GM12891 (cell line): ENCODE measurements around a stretch of chr9.

DNA sequence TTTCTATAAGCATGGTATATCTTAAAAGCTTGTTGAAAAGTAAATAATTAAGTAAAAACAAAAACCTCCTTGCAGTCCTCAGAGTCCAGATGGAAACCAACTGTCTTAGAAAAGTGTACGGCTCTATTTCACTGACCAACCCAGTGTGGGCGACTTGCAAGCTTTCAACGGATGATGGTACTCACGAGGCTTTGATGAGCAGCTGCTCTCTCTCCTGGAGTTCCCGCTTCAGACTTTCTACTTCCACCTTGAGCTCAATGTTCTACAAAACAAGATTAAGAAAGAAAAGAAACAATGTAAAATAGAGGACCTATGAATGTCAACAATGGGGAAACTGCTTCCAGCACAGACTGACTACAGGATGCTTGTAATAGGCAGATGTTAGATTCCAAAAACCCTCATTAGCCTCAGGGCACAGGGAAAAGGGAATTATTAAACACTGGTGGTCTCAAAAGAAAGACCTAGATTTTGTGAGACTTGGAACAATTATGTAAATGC lies 34.4 kb downstream of the CDK5RAP2 start:
- RRBS, result no CpG with 5 or more reads among the region's 5 CpGs

GRCh38 chr9:120563073-120563612 lies 16.8 kb downstream of the CDK5RAP2 start:
- RRBS, result no CpG with 5 or more reads among the region's 7 CpGs

DNA sequence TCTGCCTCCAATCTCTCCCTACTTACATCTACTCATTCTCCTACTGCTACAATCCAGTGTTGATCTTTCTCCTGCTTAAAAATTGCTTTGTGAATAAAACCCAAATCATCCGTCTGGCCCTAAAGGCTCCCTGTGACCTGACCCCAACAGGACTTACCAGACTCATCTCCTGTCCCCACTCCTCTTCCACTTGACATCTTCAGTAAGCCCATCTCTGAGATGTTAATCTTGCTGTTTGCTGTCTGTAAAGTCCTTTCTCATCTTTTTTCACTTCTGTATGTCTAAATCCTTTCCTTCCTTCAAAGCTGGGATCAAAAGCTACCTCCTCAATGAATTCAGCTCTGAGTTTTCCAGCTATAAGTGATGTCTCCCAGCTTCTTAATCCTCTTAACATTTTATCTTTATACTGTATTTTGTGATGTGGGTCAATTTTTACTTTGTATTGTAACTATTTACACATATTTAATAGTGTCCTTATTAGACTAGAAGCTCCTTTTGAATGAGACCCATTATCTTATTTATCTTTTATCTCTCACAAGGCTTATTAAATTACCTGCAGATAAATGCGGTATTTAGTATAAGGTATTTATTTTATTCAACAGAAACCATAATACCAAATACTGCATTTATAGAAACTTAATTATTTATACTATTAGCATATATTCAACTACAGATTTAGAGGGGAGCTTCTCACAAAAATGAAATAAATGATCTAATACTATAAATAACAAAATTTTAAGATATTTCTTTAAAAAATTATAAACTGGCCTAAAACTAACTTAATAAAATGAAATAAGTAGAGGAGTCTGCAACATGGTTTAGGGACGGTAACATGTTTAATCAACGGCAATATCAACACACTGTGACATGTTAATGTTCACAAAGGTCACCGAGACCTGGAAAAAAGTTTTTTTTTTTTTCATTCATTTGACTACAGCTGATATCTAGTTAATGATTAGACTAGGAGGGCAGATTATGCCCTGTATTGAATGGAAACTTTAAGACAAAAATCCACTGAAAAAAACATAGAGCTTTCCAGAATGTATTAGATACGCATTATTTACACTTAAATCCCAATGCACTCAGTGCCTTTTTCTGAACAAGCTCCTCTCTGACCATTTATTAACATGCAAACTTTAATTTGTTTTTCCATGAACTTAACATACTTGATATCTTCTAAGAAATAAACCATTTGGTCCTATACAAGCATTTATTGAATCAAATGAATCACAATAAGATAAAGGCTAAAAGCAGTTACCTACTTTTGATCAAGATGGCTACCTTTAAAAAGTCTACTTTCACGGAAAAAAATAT lies 66.7 kb upstream of the CDK5RAP2 start:
- RRBS, result no CpG with 5 or more reads among the region's 7 CpGs

DNA sequence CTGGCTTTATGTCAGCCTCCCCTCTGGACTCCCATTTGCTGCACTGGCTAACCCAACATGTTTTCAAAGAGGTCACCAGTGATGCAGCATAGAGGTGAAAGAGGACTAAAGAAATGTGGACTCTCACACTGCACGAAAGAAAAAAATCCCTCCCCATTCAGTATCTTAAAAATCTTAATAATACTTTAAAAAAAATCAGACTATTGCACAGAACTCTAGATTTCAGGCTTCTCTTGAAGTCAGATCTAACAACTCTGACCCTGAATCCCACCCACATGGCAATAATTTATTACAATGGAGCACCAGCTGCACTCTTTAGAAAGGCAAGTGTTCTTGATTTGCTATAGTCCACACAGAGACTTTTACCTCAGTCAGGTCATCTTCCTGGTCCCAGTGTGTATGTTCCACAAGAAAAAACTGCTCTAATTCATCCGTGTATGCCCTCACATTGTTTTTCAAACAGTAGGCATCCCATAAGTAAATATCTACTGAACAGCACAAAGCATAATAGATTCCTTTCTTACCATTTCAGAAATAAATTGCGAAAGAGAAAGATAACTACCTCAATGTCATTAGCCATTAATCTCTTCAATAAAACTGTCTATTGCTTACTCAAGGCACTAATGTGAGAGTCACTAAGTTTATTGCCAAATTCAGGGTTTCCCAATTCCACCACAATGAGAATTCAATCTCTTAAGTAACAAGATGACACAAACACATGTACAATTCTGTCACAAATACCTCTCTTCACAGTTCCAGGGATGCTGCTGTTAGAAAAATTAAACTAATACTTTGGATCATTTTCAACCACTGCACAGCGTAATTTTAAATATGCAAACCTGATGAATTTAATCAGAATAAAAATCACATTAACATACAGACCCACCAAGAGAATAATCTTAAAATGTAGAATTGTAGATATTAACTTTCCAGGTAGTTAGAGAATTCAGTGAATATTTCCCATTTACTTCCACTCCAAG lies 9.6 kb downstream of the FBXW2 start:
- RRBS, result no CpG with 5 or more reads among the region's 4 CpGs

- RRBS, result no CpG with 5 or more reads among the region's 6 CpGs
Observed at GRCh38 chr9:120893449-120893940, 16.5 kb upstream of the PHF19 start.

DNA sequence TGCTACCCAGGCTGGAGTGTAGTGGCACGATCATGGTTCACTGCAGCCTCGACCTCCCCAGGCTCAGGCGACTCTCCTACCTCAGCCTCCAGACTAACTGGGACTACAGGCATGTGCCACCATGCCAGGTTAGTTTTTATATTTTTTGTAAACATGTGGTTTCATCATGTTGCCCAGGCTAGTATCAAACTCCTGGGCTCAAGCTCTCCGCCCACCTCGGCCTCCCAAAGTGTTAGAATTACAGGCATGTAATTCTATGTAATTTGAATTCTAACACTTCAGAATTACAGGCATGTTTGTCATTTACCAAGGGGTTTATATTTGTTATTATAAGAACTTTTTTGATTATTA lies 3.7 kb downstream of the TRAF1 start:
- RRBS, result no CpG with 5 or more reads among the region's 5 CpGs

- RRBS, result no CpG with 5 or more reads among the region's 10 CpGs
Observed at GRCh38 chr9:120924465-120925383, 1.9 kb downstream of the TRAF1 start.

GRCh38 chr9:120931964-120932360 lies 5.4 kb upstream of the TRAF1 start:
- RRBS, result no CpG with 5 or more reads among the region's 2 CpGs

GRCh38 chr9:121072928-121073423 lies 1.8 kb upstream of the CNTRL start:
- RRBS, result no CpG with 5 or more reads among the region's 4 CpGs

DNA sequence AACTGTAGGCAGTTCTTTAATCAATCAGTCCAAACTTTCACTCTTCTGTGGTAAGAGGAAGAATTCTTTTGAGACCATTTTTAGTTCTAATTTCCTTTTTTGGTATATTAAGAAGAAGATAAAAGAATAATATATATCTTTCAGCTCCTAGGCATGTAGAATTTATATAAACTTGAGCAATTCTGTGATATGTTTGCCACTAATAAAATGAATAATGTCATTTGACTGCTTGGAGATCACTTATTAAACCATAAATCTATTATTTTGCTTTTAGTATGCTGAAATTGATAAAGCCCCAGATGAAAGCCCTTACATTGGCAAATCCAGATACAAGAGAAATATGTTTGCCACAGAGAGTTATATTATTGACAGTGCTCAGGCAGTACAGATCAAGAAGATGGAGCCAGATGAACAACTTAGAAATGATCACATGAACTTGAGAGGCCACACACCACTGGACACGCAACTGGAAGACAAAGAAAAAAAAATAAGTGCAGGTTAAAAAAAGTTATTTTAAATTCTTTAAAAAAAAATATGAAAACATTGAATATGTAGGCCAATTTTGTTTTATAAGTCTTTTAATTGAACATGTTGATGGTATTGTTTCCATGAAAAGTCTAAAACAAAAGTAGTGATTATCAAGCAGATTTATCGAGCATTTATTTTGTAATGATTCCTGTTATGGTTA lies 38.6 kb downstream of the CNTRL start:
- RRBS, result no CpG with 5 or more reads among the region's 2 CpGs

- RRBS, result no CpG with 5 or more reads among the region's 4 CpGs
Observed at GRCh38 chr9:121182272-121182873, 19.3 kb downstream of the RAB14 start.

GRCh38 chr9:121213043-121213712 lies 11.5 kb upstream of the RAB14 start:
- RRBS, result no CpG with 5 or more reads among the region's 10 CpGs

DNA sequence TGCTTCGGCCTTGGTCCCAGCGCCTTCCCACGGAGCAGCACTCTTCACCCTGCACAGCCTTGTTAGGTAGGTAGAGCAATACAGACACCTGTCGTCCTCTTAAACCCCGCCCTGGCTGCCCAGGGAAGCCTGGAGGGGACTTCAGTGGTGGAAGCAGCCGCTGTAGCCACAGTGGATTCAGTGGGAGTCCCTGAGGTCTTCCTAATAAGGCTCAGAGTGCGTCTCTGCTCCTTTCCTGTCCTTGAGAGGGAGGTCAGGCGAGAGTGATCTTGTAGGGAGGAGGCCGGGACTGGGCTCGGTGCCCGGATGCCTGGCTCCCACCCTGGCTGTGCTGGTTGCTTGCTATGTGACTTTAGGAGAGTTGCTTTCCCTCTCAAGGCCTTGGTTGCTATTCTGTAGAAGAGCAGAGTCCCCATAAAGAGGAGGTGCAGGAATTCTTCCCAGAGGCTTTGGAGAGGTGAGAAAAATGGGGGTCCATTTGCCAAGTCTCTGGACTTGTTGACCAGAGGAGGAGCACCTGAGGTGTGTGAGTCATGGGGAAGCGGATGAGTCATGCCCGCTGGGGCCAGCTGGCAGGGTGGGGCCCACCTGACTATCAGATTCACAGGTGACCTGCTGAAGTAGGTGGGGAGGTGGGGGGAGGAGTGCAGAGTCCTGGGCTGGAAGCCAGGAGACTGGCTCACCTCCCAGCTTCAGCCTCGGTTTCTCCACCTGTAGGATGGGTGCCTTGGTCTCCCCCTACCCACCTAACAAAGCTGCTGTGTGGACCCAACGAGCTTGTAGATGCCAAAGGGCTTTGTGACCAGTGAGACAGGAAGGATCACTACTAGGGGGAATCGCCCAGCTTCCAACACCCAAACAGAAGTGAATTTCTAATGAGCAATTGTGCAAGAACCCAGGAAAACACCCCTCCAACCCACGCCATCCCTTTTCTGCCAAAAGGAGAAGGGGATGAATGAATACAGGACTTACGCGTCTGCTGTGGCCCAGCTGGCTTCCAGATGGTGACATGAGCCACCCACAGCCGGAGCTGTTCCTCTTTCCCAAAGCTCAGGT lies 13.9 kb downstream of the GSN start:
- RRBS, result 100% methylated on average over 1 of the region's 20 CpGs

- RRBS, result no CpG with 5 or more reads among the region's 15 CpGs
Observed at GRCh38 chr9:121305517-121306216, 37.7 kb downstream of the GSN start.

DNA sequence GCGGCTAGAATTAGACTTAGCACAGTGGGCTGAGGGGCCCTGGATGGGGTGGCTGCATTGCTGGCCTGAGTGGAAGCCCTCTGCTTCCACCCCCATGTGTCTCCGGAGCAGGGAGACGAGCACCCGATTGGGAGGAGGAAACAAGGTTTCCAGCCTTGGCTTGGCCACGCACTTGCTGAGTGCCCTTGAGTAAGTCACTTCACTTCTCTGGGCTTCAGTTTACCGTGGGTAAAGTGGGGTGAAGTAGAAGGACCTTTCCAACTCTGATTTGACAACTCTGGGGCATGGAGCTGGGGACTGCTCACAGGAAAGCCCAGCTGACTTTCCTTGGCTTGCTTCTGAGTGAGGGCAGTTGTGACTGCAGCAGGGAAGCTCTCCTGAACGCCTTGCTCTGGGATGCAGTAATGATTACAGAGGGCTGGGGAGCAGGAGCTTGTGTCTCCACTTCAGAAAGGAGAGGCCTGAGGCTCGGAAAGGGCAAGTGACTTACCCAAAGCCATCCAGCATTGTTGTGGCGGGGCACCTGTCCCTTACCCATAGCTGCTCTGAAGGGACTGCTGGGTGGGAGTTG lies 41.1 kb downstream of the GSN start:
- RRBS, result no CpG with 5 or more reads among the region's 9 CpGs

DNA sequence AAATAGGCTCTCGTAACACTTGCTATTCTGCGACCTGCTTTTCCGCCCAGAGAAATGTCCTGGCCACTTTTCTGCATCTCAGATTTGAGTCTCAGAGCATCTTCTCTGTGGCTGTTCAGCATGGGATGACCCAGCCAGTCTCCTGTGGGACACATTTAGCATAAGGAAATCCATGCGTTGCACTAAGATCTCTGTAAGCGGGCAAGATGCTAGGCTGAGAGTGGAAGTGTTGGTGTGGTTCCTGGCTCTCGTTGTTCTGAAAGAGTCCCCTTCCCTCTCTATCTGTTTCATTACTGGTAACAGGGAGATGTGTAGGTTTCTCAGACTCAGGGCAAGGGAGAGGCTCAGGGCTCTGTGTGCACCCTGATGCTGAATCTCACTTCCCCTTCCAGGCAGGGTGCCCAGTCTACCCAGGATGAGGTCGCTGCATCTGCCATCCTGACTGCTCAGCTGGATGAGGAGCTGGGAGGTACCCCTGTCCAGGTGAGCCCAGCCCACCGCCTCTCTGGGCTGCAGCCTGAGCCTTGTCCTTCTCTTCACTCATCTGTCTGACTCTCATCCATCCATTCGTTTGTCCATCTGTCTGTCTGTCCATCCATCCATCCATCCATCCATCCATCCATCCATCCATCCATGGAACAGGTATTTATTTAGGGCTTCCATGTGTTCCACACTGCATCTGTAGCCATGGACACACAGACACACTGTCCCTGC lies 45.7 kb downstream of the STOM start:
- RRBS, result no CpG with 5 or more reads among the region's 9 CpGs

GRCh38 chr9:121332354-121332881 lies 37.6 kb downstream of the STOM start:
- RRBS, result no CpG with 5 or more reads among the region's 12 CpGs

GRCh38 chr9:121349043-121349509 lies 21.0 kb downstream of the STOM start:
- RRBS, result no CpG with 5 or more reads among the region's 7 CpGs

DNA sequence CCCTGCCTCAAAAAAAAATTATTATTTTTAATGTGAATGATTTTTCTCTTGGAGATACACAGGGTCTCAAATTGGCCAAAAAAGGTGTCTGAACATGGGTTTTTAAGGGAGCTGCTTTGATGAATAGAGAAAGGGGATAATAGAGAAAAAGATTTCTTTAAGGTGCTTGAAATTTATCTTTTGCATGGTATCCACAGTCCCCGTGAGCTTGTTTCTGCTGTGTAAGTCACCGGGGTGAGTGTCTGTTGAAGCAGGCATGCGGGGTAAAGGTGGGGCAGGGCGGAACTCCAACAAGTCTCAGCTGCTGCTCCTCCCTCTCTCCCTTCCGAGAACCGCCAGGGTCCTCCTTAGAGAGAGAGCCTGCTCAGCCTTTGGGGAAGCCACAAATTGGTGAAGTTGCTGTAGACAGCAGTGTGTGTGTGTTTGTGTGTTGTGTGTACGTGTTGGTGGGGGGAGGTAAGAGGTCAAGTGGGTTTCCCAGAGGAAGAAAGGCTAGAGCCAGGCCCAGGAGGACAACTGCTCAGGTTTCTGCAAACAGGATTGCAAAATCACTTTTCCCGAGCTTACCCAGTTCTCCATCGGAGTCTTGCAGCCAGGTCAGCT lies 39.0 kb upstream of the DAB2IP start:
- RRBS, result no CpG with 5 or more reads among the region's 9 CpGs

- RRBS, result 49% methylated on average over 4 of the region's 12 CpGs
Observed at GRCh38 chr9:121622529-121623329, 28.7 kb upstream of the DAB2IP start.